ENCODE data around the genes ID4 and GPLD1.

DNA sequence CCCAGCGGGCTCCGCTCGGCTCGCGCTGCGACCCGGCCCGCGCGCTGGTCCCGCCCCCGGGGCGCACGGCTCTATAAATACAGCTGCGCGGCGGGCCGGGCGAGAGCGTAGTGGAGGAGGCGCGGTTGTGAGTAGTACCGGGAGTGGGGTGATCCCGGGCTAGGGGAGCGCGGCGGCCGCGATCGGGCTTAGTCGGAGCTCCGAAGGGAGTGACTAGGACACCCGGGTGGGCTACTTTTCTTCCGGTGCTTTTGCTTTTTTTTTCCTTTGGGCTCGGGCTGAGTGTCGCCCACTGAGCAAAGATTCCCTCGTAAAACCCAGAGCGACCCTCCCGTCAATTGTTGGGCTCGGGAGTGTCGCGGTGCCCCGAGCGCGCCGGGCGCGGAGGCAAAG lies at the start of gene ID4:
TSS of gene ID4 (plus strand) at position 102 of the 393 bp plus-strand sequence.
- PRO-cap = bidirectional peak, plus-strand start at position 102 of the sequence, minus-strand start outside the sequence; unidirectional peak, plus-strand start at position 341 of the sequence

GRCh38 chr6:19853709-19854233 lies 16.6 kb downstream of the ID4 start:
- PRO-cap = no peak

GRCh38 chr6:20126705-20127300 lies 85.5 kb downstream of the MBOAT1 start:
- PRO-cap = no peak

DNA sequence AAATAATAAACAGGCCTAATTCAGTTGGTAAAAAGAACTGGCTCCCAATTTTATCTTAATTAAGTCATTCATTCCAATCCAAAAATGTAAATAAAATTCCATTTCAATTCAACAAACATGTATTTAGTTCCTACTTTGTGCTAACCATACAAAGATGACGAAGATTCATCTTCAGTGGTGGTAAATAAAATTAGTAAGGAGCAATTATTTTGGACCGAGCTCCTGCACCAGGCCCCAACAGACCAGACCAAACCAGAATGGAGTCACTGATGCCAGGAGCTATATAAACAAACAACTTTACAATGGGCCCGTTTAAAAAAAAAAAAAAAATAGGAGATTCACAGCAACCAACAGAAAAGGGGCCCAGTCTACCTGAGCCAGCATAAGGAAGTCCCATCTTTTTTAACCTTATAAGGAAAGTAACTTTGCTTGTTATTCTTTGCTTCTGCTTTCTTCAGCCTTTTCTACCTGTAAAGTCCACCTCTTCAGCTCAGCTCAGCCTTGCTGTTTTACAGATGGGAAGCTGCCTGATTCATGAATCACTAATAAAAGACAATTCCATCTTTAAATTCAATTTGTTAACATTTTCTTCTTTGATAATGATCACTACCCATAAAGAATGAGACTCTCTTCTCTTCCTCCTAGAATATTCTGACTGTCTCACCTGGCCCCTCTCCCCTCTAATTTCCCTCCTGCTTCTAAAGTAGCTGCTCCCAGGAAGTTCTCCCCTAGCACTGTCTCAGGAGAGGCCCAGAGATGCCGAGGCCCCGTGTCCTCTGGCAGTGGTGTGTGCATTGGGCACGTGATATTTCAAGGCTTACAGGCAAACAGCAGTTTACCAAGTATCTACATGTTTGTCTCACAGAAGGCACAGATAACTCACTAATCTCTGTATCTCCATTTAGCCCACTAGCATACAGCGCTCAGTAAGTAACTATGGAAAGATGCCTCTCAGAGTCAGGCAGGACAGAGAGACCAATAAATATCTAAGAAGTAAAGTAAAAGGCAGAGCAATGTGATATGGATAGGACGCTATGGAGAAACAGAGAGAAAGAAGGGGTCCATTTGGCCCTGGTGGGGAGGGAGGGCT lies 8.4 kb downstream of the MBOAT1 start:
- PRO-cap = no peak

DNA sequence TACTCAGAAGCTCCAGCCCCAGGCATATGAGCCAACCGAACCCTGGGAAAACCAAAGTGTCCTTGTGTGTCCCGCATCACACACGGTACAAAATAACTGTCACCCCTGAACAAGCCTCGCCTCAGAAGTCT lies 849 bp downstream of the MBOAT1 start:
- PRO-cap = no peak

DNA sequence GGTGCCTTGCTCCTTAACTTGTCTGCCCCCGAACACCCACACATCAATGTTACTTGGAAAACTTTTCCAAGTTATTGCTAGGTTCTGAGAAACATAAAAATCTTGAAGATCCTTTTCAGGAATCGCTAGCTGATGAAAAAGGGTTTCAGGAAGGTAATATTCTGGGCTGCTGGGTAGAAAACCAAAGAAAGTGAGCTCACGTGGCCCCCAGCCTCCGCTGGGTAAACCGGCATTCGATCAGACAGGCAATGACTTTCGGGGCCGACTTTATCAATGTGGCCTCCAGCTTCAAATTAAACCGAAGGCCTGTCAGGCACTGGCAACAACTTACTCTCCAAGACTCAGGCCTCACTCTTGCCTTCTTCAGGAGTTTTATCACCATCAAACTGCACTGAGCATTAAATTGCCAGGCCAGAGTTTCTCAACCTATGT lies 878 bp upstream of the MBOAT1 start:
- PRO-cap = no peak

- PRO-cap = no peak
These were observed 1.0 kb upstream of the E2F3 start for GRCh38 chr6:20400570-20401095.

DNA sequence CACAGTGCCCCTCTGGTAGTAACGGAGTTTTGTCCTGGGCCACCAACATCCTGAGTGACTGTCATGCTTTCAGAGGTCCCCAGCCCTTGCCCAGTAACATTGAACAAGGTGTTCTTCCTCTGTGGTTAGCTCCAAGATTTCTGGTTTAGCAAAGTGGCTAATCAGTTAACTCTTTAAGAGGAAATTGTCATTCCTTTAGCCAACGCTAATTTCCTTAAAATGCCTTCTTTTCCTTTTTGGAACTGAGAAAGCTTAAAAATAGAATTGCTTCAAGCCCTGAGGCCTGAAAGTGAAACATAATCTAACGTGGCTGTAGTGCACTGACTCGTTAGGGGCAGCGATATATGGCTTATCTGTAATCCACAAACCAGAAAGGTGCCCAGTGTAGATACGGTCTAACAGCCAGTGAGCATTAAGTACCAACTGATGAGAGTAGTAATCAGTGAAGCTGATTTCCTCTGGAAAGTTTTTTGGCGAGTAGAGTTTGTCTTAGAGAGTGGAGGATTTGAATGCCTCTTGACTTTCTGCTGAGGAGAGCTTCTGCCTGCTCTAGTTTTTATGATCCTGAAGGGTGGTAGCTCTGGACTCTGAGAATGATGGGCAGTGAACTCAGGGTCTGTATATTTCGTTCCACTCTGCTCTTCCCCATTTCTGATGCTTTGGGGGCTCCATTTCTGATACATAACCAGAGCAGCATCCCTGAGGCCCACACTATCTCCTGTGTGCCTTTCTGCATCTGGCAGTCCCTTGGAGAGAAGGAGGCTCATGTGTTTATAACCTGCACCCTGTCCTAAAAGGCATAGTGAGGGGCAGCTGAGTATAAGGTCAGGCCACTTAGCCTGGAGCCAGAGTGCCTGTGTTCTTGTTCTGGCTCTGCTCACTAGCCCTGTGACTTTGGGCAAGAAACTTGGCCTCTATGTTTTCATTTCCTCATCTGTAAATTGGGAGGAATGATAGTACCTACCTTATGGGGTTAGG lies 8.1 kb downstream of the E2F3 start:
- PRO-cap = no peak

GRCh38 chr6:20412940-20414190 lies 11.7 kb downstream of the E2F3 start:
- PRO-cap = no peak

DNA sequence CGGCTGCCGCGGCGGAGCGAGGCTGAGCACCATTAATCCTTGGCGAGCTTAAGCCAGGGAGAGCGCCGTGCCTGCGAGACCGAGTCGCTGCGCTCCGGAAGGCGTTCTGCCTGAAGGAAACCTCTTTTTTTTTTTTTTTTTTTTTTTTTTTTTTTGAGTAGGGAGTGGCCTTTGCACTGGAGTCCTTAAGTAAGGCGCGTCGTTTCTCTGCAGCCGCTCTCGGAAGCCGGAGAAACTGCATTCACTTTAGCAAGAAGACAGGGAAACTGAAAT lies 4.8 kb upstream of the SOX4 start:
- PRO-cap = bidirectional peak, plus-strand start at position 216 of the sequence, minus-strand start at position 108 of the sequence

DNA sequence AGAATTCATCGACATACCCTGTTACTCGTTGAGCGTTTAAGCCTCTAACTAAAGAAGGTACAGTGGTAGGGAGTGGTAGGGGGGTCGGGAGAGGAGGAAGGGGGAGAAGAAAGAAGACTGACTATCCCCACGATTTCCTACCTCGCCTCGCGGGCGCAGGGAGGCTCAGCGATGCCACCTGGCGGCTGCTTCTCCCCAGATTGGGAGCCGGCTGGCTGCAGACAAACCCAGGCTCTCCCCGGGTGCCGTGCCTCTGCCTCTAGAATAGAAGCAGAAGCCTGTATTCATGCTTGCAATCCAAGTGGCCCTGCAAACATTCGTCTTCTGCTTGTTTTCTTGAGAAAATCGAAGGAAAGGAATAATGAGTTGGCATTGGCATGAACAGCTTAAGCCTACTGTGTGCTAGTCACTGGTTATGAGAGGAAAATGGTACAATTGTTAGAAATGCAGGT lies 4.3 kb upstream of the SOX4 start:
- PRO-cap = no peak

DNA sequence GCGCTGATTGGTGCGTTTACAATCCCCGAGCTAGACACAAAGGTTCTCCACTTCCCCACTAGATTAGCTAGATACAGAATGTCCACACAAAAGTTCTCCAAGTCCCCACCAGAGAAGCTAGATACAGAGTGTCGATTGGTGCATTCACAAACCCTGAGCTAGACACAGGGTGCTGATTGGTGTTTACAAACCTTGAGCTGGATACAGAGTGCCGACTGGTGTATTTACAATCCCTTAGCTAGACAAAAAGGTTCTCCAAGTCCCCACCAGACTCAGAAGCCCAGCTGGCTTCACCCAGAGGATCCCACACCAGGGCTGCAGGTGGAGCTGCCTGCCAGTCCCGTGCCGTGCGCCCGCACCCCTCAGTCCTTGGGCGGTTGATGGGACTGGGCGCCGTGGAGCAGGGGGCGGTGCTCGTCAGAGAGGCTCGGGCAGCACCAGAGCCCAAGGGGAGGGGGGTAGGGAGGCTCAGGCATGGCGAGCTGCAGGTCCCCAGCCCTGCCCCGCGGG lies 16.0 kb downstream of the SOX4 start:
- PRO-cap = no peak

DNA sequence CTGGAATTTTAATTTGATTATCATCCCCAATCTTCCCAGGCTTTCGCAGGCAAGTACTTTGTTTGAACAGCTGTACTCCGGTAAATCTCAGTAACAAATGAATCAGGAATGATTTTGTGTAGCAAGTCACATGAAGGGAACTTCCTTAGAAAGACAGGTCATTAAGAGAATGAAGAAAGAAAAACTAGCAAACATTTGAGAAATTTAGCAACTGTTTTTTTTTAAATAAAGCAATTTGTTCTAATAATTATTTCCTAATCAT lies 147.3 kb downstream of the SOX4 start:
- PRO-cap = no peak

DNA sequence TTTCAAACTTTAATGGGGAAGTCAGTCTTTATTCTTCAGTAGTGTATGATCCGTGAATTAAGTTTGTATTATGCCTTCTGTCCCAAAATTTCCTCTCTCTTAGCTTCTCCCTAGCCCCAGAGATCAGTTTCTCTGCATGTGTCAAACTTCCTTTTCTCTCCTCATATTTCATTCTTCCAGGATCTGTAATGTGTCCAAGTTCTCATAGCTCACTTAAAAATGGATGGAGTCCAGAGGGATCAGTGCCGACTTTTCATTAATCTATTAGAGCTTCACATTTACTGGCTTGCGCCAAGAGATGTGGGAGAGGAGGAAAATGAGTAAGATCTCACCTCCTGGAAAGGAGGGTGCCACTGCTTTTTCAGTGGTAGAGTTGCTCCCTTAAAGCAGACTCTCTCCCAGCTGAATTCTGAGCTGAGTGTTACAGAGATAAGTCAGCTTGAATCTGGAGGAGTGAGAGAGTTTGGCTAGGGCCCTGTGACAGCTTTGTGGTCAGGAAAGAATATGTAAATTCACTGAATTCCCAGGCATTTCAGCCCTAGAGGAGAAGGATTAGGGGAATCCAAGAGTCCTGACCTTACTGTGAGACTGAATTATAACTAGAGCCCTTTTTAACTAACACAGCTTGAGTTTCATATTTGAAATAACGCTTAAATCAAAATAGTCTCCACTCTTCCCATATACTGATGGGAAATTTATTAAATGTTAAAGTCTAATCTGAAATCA lies 175.9 kb downstream of the SOX4 start:
- PRO-cap = no peak

- PRO-cap = no peak
These were observed 349.1 kb downstream of the PRL start for GRCh38 chr6:21947554-21948353.

DNA sequence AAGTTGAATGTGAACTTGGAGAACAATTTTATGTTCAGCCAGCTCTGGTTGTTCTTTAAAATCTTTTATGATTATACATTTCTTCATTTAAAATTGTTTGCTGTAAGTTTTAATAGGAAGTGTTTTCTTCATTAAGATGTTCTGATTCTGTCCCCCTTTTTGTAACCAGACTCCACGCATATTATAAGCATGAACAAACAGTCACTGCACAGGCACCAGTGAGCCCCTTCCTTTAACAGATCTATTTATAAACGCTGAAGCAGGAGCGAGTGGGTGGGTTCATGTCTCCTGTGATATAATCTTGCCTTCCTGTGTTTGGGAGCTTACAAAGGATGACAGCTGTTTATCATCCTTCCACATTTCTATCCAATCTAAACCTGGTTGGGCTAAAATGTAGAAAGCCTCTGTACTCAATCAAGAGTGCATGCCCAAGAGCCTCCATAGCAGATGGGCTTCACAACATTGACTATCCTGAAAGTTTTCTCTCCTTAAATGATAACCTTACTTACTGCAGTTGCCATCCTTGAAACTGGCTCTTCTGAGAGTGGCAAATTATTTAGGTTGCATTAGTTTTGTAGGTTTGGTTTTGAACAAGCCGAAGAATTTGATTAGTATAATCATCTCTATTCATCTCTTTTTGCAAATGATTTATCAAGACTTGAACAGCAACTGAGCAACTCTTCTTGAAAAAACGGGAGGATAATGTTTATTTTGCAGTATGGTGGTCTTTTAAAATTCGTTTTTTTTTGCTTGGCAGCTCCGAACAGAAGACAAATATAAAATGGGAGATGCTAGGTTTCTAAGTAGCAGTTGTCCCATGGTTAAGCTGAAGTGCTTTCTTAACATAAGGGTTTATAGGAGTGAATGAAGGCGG lies 299.1 kb downstream of the PRL start:
- PRO-cap = no peak

- PRO-cap = no peak
These were observed 225.2 kb downstream of the PRL start for GRCh38 chr6:22071611-22072109.

- PRO-cap = no peak
These were observed 183.8 kb downstream of the PRL start for GRCh38 chr6:22112933-22113523.

GRCh38 chr6:24489425-24490305 lies at the start of gene GPLD1:
GPLD1 (minus strand) TSS chr6:24489578.
- PRO-cap = no peak

- PRO-cap = no peak
These were observed 2.6 kb downstream of the ALDH5A1 start for GRCh38 chr6:24497272-24497957.

All from sternocleidomastoid (tissue), 1 donor.